Rectum (tissue), 1 donor: ENCODE measurements around a stretch of chr6.

- PRO-cap = no peak
These were observed 70.7 kb downstream of the MAN1A1 start for GRCh38 chr6:119278518-119279633.

- PRO-cap = no peak
These were observed 59.1 kb downstream of the MAN1A1 start for GRCh38 chr6:119290501-119290898.

DNA sequence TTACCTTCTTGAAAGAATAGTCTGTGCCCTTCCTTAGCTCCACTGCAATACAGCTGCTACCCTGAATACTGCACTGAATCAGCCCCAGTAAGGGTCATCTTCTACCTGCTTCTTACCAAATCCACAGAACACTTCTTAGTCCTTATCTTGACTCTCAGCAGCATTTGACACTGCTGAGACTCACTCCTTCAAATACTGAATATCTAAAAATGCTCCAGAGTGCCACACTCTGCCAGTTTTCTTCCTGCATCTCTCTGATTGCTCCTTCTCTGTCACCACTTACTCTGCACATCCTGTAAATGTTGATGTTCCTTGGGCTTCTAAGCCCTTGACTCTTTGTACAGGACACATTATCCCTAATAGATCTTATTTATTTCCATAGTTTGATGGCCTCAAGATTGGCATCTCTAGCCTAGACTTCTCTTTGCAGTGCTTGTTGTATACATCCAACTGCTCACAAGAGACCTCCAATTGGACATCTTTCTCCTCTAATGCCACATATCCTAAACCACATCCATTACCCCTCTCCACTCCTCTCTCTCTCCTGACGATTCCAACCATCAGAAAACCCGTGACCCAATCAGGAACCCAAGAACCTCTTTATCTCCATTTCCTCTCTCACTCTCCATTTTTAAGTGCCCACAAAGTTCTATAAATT is 19.7 kb downstream of the MAN1A1 start:
- PRO-cap = no peak

- PRO-cap = no peak
These were observed 6.0 kb upstream of the MAN1A1 start for GRCh38 chr6:119355564-119356024.

DNA sequence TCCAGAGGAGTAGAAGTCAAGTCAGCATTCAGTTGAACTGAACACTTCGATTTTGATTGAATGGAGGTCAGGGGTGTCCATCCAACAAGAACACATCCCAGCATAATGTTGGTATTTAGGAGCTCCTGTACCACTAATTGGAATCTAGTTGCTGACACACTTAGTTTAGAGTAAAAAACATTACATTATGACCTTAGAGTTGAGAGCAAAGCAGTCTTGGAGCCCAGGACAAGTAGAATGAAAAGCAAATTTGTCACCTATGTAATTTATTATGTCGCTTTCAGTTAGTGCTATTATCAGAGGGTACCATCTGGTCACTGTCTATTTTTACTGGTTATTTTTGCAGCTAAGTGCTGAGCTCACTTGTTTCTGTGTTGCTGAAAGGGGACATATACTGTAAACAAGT is 148.4 kb upstream of the MAN1A1 start:
- PRO-cap = no peak

DNA sequence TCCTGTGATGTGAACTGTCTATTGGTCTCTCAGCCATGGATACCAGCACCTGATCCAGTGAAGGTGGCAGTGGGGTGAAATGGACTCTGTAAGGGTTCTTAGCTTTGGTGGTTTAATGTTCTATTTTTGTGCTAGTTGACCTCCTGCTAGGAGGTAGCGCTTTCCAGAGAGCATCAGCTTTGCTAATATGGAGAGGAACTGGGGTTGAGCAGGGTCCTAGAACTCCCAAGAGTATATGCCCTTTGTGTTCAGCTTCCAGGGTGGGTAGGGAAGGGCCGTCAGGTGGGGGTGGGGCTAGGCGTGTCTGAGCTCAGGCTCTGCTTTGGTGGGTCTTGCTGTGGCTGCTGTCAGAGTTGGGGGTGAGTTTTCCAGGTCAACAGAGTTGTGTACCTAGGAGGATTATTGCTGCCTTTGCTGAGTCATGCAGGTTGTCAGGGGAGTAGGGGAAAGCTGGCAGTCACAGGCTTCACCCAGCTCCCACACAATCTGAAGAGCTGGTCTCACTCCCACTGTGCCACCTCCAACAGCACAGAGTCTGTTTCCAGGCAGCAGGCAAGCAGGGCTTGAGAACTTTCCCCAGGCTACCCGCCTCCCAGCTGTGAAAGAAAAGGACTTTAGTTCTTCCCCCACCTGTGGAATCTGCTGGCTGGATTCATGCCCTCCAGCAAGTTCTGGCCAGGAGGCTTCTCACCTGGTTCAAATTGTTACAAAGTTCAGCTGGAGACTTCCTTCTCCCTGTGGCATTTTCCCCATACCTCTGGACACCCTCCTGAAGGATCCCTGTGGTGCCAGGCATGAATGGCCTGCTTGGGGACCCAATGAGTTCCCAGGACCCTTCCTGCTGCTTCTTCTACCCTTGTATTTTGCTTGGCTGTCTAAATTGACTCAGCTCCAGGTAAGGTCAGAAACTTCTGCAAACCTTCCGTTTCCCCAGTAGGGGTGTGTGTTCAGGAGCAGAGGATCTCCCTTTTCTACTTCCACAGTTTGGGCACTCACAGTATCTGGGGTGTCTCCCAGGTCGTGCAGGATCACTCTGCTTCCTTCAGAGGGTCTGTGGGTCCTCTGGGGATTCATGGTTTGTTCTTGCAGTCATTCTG is 377.9 kb upstream of the MAN1A1 start:
- PRO-cap = no peak

GRCh38 chr6:121437685-121438869 is 2.6 kb downstream of the GJA1 start:
- PRO-cap = bidirectional peak, plus-strand start at chr6:121438199, minus-strand start at chr6:121438011

DNA sequence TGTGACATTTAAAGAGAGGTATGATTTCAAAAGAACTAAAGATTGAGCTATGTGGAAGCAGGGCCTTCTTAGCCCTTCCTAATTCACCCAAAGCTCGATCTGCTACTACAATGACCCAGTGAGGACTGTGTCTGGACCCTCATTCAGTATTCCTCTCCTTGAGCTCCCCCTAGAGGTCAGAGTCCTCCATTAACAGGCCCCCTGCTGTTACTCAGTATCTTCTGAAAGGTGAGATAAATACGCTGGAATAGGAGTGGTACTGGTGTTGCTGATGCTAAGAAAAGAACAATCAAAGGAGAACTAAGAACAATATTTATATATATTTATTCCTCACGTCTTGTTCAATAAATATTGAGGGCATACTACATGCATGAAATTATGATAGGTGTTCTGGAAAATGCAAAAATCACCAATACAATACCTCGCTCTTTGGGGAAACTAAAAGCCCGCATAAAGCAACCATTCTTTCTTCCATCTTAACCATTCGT is 414.1 kb downstream of the GJA1 start:
- PRO-cap = no peak

- PRO-cap = no peak
These were observed 638 bp downstream of the FABP7 start for GRCh38 chr6:122780136-122780572.

- PRO-cap = bidirectional peak, plus-strand start at chr6:122789790, minus-strand start at chr6:122789639; bidirectional peak, plus-strand start at chr6:122789984, minus-strand start at chr6:122789972
These were observed 503 bp downstream of the SMPDL3A start for GRCh38 chr6:122789434-122790087.

DNA sequence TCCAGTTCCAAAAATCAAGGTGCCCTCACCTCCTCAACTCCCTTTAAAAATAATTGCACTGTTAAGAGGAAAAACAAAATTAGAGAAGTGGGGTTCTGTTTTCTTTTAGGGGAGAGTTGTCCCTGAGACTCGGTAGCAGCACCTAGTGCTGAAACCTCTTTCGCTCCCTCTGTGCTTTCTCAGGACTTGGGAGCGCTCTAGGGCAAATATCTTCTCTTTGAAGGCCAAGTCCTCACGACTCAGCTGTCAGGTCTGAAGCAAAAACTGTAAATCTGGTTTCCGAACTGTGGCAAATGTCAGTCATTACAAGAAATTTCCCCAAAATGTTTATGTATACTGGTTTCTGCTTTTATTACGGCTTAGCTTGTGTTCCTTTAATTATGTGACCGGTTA is 1.3 kb downstream of the SMPDL3A start:
- PRO-cap = unidirectional peak, minus-strand start at position 171 of the sequence

- PRO-cap = no peak
These were observed 164.9 kb downstream of the TRDN start for GRCh38 chr6:123471811-123472357.

DNA sequence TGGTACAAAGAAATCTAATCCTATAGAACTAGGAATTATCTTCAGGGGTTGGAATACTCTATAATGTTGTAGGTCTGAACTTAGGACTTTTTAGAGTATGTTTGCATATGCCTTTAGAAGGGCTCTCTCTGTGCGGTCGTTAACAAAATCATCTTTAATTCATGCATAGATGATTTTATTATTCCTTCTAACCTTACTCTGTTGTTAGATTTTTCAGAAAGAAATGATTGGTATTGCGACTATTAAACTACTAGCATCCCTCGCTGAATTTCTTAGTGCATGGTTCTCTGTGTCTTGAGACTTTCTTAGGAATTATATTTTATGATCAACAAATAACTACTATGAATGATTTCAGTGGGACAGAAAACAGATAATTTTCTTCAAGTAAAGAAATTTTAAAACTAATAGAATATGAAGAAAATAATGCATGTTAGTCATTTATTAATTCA is 142.6 kb downstream of the TRDN start:
- PRO-cap = no peak

GRCh38 chr6:124924139-124924742 is 38.0 kb upstream of the RNF217 start:
- PRO-cap = no peak

DNA sequence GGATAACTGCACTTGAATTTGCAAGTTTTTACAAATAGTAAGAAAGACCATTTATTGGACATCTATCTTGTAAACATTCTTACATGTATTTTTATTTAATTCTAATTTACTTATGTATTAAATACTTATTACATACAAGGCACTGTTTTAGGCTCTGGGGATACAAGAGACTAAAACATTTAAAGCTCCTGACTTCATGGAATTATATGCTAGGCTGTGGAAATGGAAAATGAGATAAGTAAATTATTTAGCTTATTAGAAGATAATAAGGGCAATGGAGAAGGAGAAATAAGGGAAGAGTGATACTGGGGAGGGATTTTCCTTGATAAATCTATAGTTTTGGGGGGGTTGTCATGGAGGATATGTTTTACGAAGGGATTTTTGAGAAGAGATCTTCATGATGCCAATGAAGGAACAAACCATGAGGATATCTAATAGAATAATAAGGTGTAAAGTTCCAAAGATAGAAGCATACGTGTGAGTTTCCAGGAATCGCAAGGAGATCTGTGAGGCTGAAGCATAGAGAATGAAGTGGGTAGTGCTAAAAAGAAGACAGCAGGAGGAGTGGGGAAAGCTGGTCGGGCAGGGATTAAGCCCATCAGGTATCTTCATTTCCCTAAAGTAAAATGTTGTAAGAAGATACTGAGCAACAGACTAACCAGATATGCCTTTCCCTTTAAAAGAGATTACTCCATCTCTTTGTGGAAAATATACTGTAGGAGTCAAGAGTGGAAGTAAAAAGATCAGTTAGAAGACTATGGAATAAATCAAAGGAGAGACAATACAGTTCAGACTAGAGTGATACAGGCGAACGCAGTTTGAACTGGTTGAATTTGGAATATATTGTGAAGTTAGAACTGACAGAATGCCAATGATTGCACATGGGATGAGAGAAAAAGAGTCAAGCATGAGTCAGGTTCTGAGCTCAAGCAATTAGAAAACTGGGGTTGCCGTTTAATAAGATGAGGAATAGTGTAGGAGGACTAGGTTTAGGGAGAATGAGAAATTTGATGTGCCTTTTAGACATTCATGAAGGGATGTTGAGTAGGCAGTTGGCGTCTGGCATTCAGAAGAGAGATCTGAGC is 7.6 kb downstream of the RNF217 start:
- PRO-cap = no peak

DNA sequence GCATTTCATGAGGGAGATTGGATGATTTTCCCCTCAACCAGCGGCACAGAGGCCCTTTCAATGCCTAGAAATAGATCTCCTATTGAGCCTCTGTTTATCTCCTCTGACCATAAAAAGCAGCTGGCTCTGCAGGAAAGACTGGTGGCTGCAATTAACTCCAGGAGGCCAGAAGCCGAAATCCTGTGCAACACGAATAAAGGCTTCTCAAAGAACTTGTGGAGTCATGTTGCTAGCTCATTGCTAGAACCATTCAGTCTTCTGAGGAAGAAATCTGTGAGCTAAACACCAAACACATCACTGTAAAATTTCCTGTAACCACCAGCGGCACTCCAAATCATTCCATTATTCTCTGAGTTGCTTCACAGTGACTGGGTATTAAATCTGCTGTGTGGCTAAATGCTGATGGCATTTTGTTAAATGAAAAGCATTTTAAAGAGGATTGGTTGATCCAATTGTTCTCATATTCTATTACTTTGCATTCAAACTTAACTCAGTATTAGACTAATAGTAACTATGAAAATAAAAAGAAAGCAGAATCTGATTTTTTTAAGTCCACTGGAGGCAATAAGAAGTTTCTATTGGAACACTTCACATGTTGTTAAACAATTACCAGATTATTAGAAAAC is 49.0 kb upstream of the TPD52L1 start:
- PRO-cap = unidirectional peak, minus-strand start at position 260 of the sequence

DNA sequence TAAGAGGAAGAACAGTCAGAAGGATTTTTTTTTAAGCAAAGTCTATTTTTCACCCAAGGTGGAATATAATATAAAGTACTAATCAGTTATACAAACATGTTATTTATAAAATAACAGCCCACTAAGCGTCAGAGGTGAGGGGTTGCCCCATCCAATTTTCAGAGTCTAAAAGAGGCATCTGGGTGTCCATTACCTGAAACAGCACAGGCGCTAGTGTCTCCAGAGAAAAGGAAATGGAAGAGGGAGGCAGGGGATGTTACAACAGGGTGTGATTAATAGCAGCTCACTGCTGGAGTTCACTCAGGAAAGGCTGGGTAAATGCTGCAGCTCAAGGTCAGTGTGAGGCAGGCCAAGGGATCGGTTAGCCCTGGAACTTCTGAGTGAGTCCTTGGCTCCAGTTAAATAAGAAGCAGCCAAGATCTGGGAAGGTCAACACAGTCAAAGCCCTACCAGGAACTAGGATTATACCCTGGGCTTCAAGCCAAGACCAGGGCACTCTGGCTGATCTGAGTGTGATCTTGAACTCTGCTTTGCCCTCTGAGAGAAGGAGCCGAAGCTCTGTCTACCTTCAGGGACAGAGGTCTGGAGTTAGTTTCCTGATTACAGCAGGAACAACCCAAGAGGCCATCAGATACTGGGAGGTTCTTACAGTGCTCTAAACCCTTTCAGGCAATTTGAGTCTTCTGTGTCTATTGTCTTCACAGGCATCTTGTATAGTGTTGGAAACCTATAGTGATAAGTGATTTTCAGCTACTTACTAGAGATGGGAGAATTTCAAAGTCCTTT is 44.2 kb downstream of the TPD52L1 start:
- PRO-cap = no peak

DNA sequence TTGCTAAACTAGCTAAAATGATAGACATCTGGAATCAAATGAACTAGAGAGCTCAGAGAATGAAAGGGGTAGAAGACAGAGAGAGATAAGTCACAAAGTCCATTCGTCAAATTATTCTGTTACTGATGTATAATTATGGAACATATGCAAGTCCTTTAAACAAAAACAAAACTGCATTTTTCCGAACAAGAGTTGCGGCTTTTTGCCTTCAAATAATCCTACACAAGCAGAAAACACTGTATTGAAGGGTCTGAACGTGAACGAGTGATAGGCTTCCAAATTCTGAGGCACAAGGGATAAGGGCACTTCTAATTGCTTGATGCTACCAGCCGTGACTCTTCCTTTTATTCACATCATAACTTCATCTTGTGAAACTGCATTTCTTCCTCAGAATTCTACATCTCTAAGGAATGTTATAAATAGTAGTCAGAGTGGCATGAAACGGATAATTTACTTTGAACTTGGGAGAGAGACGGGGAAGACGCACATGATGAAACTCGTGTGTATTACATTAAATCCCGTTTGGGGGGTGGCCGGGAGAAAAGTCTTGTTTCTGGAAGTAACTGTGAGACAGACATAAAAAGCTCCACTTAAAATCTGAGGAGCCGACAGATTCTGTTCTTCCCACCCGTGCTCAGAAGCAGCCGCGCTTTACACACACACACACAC is 843 bp downstream of the HDDC2 start:
- PRO-cap = unidirectional peak, plus-strand start at position 453 of the sequence; unidirectional peak, plus-strand start at position 589 of the sequence

- PRO-cap = no peak
These were observed 215.0 kb upstream of the HEY2 start for GRCh38 chr6:125534255-125534976.

DNA sequence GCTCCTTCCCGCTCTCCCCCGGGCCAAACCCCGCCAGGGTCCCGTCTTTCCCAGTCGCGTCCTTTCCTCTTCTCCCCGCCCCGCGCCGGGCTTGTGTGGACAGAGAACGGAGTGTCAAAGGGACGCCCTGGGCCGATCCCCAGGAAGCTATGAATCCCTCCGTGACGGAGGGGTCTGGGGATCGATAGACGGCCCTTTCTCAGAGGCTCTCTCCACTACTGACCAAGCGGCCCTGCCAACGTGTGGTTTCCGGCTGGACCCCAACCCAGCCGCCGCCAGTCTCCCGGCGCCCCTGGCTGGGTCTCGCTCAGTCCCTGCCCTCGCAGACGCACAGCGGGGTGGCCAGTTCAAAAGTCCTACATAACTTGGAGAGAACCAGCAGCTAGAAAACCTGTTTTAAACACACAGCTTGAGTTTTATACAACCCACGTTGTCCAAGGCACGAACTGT is 1.2 kb upstream of the HEY2 start:
- PRO-cap = bidirectional peak, plus-strand start at position 102 of the sequence, minus-strand start at position 93 of the sequence